ENCODE measurements around a stretch of chr4.

DNA sequence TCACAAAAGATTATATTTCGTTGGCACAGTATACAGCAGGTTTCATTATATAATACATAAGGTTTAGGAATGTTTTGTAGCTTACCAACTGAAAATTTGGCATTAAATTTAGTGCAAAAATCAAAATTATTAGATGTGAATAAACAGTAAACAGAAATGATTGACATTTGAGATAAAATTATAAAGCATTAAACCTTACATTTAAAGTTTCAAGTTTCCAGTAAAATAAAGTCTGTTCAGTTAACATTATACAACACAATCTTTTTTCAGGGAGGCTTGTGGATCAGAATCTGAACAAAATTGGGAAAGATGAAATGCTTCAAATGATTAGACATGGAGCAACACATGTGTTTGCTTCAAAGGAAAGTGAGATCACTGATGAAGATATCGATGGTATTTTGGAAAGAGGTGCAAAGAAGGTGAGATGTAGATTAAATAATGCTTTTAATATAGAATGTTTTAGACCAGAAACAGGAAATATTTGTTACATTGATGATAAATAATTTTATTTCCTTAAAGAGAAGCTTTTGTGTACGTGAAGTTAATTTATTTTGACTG, 29.8 kb downstream of the SMARCA5 start:
- RRBS: no CpG with 5 or more reads among the region's 3 CpGs

DNA sequence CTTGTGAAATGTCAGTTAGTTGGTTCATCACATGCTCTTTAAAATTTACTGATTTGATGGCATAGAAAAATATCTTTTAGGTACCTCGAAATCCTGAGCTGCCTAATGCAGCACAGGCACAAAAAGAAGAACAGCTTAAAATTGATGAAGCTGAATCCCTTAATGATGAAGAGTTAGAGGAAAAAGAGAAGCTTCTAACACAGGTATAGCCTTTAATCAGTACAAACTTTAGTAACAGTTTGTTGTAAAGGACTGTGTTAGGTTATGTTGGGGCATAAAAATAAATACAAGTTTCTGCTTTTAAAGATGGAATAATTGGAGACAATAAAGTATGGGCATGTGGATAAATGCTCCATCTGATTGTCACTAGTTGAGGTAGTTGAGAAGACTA, 32.3 kb downstream of the SMARCA5 start:
- RRBS: no CpG with 5 or more reads among the region's 1 CpG

- RRBS: no CpG with 5 or more reads among the region's 8 CpGs
These were observed 215.8 kb upstream of the GYPA start for GRCh38 chr4:144356261-144356799.

DNA sequence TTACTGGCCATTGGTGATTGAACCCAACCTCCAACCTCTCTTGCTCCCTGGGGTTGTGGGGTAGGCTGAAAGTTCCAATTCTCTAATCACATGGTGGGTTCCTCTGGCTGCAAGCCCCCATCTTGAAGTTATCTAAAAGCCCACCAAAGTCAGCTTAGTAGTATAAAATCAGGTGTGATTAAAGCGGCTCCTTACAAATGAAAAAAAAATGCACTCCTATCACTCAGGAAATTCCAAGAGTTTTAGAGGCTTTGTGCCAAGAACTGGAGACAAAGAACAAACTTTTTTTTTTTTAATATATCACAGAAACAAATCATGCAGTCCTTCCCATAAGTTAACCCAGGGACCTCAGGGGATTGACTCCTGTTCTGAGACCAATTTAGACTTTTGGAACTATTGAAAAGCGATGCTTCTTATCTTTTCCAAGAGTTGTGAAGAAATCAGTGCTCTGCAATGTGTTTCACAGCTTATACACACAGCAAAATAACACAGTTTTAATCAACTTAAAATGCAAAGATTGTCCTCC, 53.6 kb downstream of the HHIP start:
- RRBS: no CpG with 5 or more reads among the region's 2 CpGs

GRCh38 chr4:145179089-145180094, 997 bp downstream of the OTUD4 start:
- RRBS: 2% methylated on average over 19 of the region's 68 CpGs

- RRBS: no CpG with 5 or more reads among the region's 7 CpGs
These were observed 32.8 kb downstream of the SMAD1 start for GRCh38 chr4:145514442-145514905.

DNA sequence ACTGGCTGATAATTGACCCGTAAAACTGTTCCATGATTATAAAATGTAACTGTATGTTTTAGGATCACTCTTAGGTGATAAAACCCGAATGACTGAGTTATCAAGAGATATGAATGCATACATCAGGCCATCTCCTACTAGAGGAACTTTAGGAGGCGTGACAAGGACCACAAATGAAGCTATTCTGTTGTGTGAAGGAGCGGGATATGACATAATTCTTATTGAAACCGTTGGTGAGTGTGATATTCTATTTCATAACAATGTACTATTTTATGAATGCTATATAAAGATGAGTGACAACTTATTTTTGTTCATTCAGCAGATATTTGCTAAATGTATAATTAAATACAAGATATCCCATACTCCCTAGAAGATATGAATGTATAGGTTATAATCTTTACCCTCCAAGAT, 26.7 kb downstream of the MMAA start:
- RRBS: no CpG with 5 or more reads among the region's 5 CpGs

- RRBS: no CpG with 5 or more reads among the region's 5 CpGs
These were observed 125.7 kb downstream of the C4orf51 start for GRCh38 chr4:145805487-145806158.

DNA sequence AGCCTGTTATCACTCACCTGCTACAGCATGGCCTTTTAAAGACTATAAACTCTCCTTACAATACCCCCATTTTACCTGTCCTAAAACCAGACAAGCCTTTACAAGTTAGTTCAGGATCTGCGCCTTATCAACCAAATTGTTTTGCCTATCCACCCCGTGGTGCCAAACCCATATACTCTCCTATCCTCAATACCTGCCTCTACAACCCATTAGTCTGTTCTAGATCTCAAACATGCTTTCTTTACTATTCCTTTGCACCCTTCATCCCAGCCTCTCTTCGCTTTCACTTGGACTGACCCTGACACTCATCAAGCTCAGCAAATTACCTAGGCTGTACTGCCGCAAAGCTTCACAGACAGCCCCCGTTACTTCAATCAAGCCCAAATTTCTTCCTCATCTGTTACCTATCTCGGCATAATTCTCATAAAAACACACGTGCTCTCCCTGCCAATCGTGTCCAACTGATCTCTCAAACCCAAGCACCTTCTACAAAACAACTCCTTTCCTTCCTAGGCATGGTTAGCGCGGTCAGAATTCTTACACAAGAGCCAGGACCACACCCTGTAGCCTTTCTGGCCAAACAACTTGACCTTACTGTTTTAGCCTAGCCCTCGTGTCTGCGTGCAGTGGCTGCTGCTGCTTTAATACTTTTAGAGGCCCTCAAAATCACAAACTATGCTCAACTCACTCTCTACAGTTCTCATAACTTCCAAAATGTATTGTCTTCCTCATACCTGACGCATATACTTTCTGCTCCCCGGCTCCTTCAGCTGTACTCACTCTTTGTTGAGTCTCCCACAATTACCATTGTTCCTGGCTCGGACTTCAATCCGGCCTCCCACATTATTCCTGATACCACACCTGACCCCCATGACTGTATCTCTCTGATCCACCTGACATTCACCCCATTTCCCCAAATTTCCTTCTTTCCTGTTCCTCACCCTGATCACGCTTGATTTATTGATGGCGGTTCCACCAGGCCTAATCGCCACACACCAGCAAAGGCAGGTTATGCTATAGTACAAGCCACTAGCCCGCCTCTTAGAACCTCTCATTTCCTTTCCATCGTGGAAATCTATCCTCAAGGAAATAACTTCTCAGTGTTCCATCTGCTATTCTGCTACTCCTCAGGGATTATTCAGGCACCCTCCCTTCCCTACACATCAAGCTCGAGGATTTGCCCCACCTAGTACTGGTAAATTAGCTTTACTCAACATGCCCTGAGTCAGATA, 102.4 kb downstream of the ZNF827 start:
- RRBS: no CpG with 5 or more reads among the region's 22 CpGs

DNA sequence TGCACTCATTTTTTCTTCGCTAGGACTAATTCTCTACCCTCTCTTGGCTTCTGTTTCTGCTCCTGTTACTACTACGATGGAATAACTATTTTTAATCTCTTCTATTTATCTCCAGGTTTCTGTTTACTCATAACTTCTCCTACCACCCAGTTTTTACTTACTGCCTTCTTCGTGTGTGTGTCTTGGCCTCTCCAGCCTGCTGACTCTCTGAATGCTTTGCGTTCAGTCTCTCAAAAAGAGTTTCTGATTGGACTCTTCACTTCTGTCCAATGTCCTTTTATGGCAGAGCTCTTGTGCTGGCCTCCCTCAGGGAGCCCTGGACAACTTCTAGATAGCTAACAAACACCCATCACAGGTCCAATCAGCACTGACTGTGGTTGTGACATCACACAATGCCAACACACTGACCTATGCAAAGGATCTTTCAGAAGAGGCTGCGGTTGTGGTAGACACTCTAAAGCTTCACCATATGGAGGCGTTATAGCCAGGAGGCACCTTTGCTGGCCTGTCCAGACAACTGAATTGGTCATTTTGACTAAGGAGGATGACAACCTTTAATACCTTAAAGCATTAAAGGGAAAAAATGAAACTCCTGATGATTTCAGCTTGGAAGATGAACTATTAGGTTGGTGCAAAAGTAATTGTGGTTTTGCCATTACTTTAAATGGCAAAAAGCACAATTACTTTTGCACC, 53.8 kb upstream of the LSM6 start:
- RRBS: no CpG with 5 or more reads among the region's 6 CpGs

DNA sequence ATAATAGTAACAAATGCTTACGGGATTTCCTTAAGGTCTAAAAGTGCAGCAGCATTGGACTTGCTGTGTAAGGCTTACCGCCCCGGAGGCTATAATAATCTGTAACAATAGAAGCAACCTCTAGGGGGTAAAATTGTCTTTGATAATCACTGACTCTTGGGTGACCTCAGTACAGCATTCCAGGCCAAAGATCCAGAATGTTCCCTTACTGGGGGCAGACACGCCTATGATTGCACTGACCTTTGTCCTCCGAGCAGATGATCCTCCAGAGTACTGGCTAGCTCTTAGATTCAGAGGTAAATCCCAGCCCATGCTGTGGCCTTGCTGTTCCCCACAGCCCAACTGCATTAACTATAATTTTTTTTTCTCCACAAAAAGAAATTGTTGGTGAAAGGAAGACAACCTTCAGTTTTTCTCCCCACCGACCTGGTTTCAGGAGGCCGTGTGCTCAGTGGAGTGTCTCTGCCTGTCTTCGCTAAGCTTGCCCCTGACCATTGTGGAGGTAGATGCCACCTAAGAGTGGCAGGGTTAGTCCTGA, 16.6 kb downstream of the LSM6 start:
- RRBS: no CpG with 5 or more reads among the region's 8 CpGs

DNA sequence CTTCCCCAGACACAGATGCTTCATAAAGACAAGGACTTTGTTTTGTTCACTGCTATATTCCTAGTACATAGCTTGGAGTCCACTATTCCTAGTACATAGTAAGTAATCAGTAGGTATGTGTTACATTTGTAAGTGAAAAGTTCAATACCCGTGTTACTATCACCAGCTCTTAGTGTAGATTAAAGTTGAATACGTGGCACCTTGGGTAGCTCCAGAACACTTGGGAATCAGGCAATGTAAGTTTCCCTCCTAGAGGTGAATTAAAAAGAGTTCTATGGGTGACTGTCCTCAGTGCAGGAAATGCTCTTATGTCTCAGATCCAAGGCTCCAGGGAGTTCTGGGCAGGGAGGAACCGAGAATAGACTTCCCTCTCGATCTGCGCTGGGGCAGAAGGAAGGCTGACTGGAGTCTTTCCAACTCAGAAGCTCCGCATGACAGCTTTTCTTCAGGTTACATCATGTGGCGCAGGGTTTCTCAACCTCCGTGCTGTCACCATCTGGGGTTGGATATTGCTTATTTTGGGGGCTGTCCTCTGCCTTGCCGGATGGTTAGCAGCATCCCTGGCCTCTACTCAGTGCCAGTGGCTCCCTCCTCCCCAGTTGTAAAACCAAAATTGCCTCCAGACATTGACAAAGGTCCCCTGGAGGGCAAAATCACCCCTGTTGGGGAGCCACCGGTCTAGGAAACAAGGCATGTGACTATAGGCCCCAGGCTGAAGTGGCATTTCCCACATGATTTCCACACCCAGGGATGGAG, 21.2 kb downstream of the REELD1 start:
- RRBS: no CpG with 5 or more reads among the region's 10 CpGs

- RRBS: no CpG with 5 or more reads among the region's 18 CpGs
These were observed 135.5 kb downstream of the REELD1 start for GRCh38 chr4:146349765-146350297.

DNA sequence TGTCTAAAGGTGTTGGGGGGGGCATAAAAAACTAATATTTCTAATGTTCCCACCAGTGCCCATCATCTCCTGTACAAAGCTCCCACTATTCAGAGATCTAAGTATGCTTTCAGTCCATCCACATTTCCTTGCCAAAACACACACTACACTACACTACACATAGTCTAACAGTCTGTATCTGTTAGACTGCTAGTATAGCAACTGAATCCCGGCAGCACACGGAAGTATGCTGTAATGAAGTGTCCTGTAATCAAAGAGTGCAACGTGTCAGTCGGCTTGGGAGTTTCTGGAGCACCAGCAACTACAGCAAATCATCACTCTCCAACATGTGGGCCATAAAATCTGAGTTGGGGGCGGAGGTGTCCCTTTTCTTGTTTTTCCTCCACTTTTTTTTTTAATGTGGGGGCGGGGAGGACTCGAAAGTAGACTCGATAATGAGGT, 897 bp downstream of the SLC10A7 start:
- RRBS: no CpG with 5 or more reads among the region's 8 CpGs

DNA sequence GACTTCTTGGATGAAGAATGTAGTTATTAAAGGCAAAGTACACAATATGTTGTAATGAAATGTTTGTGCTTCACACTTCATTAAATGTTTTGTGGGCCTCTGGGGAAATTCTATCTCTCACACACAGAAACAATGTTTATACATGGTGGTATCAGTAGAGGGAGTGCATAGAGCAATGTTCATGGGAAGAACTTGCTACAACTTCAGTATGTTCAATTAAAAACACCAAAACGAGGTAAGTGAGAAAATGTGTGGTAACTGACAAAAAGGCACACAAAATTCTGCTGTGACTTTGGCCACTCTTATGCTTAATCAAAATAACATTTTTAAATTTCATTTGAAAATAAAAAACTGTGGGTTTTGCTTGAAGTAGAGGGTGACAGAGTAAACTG, 111.3 kb upstream of the TTC29 start:
- RRBS: no CpG with 5 or more reads among the region's 1 CpG

DNA sequence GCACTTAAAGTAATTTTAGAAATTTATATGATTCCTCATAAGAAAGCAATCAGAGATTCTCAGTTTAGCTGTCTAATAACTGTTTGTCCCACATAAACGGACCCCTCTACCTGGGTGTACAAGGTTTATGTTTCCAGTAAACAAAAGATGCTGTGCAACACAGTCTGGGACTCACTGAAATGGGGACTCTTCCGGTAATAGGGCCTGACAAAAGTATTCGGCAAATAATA, 249.1 kb upstream of the EDNRA start:
- RRBS: no CpG with 5 or more reads among the region's 3 CpGs

DNA sequence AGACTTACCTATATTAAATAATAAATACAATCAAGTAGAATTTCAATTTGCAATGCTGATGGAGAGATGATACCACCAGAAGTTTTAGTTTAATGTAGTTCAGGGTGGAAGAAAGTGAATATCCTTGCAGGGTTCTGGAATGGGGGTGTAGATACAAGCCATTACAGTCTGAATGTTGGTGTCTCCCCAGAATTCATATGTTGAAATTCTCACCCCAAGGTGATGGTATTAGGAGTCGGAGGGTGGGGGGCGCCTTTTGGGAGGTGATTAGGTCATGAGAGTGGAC, 20.6 kb upstream of the EDNRA start:
- RRBS: no CpG with 5 or more reads among the region's 2 CpGs

- RRBS: no CpG with 5 or more reads among the region's 7 CpGs
These were observed 11.8 kb downstream of the EDNRA start for GRCh38 chr4:147492681-147493163.

DNA sequence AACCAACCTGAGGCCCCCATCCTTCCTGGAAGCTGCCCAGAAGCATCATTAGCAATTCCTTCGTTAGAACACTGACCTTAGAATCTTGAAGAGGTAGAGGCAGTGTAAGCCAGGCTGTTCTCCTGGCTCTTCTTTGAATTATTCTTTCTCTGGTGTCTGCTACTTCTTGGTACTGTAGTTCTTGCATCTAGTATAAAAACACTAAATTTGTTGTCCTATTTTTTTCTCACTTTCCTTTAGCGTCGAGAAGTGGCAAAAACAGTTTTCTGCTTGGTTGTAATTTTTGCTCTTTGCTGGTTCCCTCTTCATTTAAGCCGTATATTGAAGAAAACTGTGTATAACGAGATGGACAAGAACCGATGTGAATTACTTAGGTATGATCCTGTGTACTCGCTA, 58.7 kb downstream of the EDNRA start:
- RRBS: no CpG with 5 or more reads among the region's 7 CpGs

DNA sequence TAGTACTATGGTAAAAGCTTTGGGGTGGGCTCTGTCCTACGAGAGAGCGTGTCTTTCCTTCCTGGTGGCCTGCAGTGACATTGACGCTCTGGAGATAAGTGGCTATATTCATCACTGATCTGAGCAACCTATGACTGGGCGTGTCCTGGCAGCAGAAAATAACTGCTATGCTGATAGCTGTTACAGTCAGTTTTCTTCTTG, 44.9 kb downstream of the ARHGAP10 start:
- RRBS: no CpG with 5 or more reads among the region's 4 CpGs

Measured in HL-60 (cell line).